Paraaortic lymph node (tissue), 1 donor: ENCODE results near the genes SDHAF4, MTO1, SLC17A5 and SENP6.

DNA sequence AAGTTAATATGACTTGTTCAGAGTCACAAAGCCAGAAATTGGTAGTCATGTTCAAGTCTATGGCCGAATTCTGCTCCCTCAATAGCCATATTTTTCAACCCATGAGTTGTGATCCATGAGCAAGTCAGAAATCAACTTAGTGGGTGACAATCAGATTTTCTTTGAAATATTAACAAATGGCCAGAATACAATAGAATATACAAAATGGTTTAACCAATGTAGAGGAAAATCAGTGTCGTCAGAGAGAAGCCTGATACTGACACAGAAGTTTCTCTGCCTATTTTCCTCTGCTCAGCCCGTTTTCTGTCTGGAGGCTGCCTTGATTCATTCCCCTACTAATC lies 217.9 kb downstream of the COL19A1 start:
- PRO-cap, result no peak

GRCh38 chr6:70566574-70567499 lies at the start of gene SDHAF4:
SDHAF4 (plus strand) TSS chr6:70566930.
- PRO-cap, result bidirectional peak, plus-strand start at chr6:70566930, minus-strand start at chr6:70566800

DNA sequence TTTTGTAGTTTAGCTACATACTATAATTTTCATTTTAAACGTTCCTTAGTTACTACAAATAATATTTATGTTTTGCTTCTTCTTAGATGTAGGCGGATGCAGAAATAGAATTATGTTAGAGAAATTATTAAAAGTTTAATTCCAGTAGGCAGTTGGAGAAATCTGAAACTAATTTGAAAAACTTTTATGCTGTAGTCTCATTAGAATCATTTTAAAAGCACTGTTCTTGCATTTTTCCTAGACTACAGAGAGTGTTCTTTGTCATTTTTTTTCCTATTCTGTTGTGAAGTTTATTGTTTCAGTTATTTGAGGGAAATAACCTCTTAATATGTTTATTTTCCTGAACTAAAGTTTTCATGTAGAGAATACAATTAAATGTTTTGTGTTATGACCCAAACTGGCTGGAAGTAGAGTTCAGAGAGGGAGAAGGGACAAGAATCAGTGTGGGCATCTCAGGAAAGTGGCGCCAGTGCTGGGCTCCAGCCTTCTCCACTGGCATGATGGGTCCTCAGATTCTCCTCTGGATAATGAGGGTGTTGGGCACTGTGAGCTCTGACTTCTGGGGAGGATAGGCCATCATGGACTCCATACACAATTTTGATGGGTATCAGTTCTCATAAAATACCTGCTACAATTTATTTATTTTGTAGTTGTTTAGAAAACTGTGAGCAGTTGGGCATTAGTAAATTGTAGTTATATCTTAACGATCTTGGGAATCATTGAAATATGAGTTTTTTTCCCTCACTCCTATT lies 18.3 kb downstream of the OGFRL1 start:
- PRO-cap, result no peak

DNA sequence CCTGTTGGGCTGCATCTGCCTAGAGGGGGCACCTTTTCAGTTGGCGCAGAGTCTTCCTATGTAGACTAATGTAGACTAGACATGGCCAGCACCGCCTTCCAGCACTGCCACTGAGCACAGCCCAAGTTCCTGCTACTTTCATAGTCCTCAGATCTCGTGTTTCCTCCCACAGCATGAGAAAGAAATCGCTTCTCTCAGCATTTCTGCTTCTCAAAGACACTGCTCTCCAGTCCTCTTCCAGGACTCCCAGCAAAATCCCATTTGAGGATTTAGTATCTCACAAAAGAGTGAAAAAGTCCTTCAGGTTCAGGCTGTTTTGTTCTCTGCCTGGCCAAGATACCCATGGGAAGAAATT lies 35.6 kb downstream of the OGFRL1 start:
- PRO-cap, result no peak

DNA sequence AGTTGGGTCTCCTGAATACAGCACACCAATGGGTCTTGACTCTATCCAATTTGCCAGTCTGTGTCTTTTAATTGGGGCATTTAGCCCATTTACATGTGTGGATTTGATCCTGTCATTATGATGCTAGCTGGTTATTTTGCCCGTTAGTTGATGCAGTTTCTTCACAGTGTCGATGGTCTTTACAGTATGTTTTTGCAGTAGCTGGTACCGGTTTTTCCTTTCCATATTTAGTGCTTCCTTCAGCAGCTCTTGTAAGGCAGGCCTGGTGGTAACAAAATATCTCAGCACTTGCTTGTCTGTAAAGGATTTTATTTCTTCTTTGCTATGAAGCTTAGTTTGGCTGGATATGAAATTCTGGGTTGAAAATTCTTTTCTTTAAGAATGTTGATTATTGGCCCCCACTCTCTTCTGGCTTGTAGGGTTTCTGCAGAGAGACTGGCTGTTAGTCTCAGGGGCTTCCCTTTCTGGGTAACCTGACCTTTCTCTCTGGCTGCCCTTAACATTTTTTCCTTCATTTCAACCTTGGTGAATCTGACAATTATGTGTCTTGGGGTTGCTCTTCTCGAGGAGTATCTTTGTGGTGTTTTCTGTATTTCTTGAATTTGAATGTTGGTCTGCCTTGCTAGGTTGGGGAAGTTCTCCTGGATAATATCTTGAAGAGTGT lies 70.8 kb downstream of the OGFRL1 start:
- PRO-cap, result no peak

- PRO-cap, result no peak
Observed at GRCh38 chr6:71391765-71392508, 103.3 kb downstream of the OGFRL1 start.

GRCh38 chr6:71411806-71413154 lies 123.7 kb downstream of the OGFRL1 start:
- PRO-cap, result no peak

DNA sequence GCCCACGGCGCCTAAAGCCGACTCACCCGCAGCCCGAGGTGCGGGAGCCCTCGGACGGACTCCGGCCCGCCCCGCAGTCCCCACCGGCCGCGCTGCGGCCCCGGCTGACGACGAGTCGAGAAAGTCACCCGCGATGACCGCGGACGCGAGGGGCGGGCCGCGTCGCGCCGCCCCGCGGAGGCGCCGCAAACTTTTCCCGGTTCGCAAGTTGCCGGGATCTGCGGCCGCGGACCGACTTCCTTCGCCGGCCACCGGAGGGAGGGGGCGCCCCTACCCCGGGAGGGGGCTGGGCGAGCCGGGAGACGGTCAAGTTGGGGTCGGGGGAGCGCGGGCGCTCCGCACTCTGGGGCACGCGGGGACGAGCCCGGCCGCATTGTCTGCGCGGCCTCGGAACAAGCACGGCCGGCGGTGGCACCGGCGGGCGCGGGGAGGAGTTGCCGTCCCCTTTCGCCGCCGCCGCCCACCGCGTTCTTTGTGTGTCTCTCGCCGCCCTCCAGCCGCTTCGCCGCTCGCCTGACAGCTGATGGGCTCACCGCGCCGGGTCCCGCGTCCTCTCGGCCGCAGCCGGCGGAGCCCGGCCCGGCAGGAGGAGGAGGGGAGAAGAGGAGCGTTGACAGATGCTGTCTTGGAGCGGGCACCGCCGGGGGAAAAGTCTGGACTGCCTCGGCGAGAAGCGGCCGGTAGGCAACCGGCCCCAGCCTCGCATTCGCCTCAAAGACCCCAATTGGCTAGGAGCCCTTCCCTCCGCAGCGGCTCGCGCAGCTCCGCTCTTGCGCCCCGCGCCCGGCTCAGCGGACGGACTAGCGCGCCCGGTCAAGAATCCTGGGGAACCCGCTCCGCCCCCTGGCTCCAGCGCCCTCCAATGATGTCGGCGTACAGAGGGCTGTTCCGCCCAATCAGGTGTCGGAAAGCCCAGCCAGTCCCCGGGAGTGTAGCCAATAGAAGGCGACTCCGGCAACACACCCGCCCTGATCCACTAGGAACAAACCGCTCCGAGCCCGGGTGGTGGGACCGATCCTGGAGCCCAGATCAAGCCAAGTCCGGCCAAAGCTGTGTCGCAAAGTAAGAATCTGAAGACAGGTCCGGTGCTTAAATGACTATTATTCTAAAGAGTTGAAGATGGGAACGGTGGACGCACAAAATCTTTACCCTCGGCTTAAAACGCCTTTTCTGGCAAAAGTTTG lies 131.8 kb downstream of the OGFRL1 start:
- PRO-cap, result bidirectional peak, plus-strand start at position 206 of the sequence, minus-strand start at position 106 of the sequence; bidirectional peak, plus-strand start at position 1,014 of the sequence, minus-strand start at position 790 of the sequence

DNA sequence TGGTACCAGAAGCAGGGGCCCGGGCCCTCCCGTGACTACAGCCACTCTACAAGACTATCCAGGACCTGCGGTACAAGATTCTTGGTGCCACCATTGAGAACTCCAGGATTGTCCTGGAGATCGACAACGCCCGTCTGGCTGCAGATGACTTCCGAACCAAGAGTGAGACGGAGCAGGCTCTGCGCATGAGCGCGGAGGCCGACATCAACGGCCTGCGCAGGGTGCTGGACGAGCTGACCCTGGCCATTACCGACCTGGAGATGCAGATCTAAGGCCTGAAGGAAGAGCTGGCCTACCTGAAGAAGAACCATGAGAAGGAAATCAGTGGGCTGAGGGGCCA lies 296.4 kb downstream of the OGFRL1 start:
- PRO-cap, result no peak

DNA sequence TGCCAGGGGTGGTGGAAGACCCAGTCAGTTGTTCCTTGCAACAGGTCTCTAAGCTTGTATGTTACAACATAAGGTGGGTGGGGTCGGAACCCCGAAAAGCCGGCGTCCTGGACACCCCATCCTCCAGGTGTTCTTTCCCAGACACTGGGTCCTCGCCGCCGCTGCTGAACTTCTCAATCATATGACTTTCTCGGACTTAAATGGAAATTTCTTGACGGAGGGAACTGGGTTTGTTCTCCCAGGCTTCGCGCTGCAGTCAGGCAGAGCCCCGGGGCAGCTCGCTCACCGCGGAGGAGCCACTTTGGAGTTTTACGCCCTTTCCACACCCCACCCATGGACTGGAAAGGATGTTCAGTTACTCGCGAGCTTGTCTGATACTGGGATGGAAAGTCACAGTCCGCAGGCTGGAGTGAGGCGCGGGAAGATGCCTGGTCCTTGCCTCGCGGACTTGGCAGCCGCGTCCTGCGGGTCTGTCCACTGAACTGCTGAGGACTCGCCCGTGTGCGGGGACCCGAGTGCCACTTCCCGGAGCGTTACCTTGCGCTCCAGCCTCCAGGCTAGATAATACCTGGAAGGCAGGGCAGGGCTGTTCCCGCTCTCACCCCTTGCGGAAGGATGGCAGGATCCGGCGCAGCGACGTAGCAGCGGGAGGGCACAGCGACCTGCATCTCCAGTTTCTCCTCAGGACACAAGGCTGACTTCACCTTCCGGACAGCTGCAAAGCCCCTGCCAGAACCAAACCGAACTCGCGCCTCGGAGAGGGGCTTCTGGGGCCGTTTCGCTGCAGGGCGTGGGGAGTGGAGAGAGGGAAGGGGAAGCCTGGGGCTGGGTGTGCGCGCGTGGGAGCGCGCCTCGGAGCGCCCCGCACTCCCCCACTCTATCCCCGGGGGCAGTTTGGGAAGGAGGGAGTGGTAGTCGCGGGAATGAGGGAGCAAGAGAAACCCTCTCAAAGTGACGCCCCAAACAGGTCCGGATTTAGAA lies 605 bp upstream of the KCNQ5 start:
- PRO-cap, result no peak

DNA sequence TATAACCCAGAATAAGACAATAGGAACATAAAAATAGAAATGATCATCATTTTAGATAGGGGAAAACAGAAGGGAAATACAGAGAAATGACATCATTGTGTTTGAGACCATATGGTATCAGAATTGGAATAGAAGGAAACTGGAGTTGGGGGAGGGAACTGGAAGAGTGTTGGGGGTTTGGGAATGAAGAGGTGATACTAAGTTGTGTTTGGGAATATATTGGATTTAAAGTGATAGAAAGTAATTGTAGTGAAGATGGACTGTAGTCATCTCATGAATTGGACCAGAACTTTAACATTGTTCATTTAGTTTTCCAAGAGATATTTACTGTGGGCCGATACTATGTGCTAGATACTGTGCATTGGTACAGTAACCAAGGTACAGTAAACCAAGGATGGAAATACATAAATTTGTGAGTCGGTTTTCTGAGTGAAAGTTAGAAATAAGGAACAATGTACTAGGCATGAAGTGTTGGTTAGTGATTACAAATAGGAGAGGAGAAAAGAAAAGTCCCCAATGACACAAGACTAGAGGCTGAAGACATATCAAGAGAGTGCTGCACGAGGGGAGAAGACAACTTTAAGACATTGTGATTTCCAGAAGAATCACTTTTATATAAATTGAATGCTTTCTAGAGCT lies 32.3 kb downstream of the KCNQ5 start:
- PRO-cap, result no peak

- PRO-cap, result bidirectional peak, plus-strand start at chr6:73461749, minus-strand start at chr6:73461685; unidirectional peak, minus-strand start at chr6:73462172
Observed at GRCh38 chr6:73461555-73462450, at the start of gene MTO1. MTO1 (plus strand) TSS chr6:73461737.

DNA sequence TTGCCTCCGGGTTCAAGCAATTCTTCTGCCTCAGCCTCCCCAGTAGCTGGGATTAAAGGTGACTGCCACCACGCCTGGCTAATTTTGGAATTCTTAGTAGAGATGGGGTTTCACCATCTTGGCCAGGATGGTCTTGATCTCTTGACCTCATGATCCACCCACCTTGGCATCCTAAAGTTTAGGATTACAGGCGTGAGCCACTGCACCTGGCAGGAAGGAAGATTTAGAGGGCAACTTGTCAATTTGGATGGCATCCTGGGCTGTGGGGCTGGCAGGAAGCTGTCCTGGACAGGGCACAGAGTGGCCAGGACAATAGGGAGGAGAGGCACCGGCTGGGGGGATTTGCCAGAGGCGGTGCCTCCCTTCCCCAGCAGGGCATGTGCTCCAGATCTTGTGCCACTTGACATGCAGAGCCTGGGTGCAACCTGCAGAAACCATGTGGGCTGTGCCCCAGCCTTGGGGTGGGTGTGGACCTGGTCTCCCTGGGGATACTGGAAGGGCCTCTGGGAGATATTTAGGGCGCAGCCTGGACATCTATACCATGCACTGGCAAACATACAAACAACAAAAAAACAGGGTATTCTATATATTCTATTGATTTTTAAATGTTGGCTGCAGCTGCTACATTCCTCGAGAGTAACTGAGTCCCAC lies 58.5 kb upstream of the EEF1A1 start:
- PRO-cap, result no peak

DNA sequence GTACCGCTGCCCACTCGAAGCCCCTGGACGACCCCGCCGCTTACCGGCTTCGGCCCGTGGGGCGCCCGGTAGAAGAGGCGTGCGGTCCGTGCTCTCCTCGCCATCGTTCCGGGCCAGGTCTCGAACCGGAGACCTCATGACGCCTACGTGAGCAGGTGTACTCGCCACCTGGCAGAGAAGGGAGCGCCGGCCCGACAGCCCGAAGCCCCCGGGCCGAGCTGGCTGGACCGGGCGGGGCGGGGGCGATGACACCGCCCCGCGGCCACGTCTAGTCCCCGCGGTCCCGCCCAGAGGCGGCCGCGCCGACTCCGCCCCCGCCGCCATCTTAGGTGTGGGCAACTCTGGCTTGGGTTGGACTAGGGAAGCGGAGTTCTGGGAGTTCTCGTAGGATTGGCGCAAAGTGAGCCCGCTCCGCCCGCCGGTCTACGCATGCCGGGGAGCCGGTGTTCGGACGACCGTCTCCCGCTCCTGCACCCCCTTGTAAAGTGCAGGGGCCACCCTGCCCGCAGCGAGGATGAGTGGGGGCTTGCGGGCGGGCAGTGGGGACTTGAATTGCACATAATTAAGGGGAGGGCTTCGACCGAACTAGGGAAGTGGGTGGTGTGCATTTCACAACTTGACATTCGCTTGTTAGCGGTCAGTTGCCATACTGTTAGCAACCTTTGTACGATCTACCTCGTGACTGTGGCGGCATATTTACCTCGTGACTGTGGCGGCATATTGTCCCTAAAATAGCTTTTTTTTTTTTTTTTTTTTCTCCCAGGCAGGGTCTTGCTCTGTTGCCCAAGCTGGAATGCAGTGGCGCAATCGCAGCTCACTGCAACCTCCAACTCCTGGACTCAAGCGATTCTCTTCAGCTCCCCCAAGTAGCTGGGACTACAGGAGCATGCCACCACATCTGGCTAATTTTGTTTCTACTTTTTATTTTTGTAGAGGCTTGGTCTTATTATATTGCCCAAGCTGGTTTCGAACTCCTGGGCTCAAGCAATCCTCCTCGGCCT lies at the start of gene SLC17A5:
Gene SLC17A5, minus strand, starts transcription at position 244 of the 1,001 bp plus-strand sequence.
- PRO-cap, result bidirectional peak, plus-strand start at position 377 of the sequence, minus-strand start at position 274 of the sequence

DNA sequence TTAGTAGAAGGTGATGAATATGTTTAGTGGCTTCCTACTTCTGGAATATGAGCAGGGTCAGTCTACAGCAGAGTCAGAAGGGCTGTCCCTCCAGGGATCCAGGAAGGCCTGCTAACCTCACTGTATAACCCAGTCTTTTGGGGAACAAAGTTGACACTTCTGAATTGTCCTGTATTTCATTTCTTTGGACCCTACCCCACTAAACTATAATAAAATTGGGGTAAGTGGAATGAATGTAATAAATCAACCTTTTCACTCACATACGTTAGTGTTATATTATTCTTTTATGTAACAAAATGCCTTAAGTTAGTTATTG lies 191.0 kb downstream of the CD109 start:
- PRO-cap, result no peak

GRCh38 chr6:75212027-75212528 lies 6.2 kb upstream of the COL12A1 start:
- PRO-cap, result no peak

- PRO-cap, result no peak
Observed at GRCh38 chr6:75314529-75315390, 30.2 kb upstream of the TMEM30A start.

- PRO-cap, result no peak
Observed at GRCh38 chr6:75349049-75349573, 64.5 kb upstream of the TMEM30A start.

DNA sequence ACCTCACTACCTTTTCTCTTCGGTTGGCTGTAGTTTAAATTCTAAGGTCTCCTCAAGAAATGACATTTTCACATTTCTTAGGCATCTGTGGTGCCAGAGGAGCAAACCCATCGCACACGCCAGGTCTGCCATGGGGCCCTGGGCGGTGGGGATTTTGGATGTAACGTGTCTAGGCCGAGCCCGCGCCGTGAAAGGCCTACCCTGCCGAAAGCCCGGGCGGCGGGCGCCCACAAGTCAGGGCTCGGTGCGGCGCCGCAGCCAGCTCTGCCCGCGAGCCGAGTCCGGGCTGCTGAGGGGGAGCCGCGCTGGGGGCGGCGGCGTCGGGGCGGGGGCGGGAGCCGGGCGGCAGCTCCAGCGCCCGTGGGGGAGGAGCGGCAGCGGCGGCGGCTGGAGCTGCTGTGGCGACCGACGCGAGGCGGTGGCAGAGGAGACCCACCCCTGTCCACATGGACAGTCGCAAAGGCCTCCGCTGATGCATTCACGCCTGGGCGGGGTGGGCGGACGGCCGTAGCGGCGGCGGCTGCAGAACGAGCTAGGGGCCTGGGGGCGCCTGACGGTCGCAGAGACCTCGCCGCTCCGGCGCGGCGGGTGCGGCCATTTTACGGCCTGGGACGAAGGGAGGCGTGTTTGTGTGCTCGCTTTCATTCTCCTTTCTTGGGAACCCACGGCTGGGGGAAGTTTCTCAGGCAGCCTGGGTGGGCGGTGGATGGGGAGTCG lies at the start of gene SENP6:
Gene SENP6, plus strand, starts transcription at position 377 of the 717 bp plus-strand sequence.
- PRO-cap, result bidirectional peak, plus-strand start at position 377 of the sequence, minus-strand start at position 266 of the sequence

- PRO-cap, result no peak
Observed at GRCh38 chr6:75749500-75749994, 508 bp downstream of the MYO6 start.